ENCODE measurements around the genes PYY and UBTF.

- PRO-cap, 2 experiments: no peak in any of the 2 experiments
These were observed 15.1 kb downstream of the PPY start for GRCh38 chr17:43927128-43927711.

GRCh38 chr17:43953656-43954149 is at the start of gene PYY:
TSS of gene PYY (minus strand) at chr17:43953940.
- PRO-cap, 2 experiments: no peak in any of the 2 experiments

- PRO-cap, 2 experiments: no peak in any of the 2 experiments
These were observed 2.1 kb upstream of the NAGS start for GRCh38 chr17:44002193-44002889.

DNA sequence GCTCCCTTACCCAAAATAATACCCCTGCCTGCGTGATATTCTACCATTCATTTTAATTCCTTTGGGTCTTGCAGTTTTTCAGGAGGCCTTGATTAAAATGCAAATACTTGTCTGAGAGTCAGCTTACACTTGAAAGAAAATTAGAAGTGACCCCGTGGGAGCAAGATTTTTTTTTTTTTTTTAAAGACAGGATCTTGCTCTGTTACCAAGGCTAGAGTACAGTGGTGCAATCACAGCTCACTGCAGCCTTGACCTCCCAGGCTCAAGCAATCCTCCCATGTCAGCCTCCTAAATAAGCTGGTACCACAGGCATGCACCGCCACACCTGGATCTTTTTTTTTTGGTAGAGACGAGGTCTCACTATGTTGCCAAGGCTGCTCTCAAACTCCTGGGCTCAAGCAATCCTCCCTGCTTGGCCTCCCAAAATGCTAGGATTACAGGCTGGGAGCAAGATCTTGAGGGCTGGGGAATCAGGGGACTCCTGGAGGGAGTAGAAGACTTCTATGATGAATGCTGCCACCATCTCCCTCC is 4.6 kb downstream of the NAGS start:
- PRO-cap, 2 experiments: no peak in any of the 2 experiments

- PRO-cap, 2 experiments: no peak in any of the 2 experiments
These were observed 21.7 kb downstream of the G6PC3 start for GRCh38 chr17:44092222-44092564.

DNA sequence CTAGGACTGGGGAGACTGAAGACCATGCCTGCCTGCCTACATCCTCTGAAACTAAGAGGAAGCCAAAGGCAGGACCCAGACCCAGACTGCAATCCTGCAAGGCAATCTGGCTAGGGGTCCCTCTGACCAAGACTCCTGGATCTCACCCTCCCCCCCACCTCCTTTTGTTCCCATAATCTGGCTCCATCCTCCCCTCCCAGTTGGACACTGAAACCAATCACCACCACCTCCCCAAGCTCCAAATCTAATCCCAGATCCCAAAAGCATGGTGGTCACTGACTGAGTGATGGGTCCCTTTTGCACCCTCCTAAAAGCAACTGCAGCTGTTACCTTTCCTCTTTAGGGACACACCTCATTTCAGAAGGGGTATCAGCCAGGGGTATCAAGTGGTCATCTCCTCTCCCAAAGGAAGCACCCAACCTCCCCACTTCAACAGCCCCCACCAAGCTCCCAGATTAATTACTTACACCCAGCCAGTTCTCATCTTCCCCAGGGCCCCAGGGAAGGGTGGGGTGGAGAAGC is 1.2 kb downstream of the HDAC5 start:
- PRO-cap, 2 experiments: no peak in any of the 2 experiments

- PRO-cap, 2 experiments: no peak in any of the 2 experiments
These were observed 3.0 kb upstream of the HROB start for GRCh38 chr17:44138711-44139114.

DNA sequence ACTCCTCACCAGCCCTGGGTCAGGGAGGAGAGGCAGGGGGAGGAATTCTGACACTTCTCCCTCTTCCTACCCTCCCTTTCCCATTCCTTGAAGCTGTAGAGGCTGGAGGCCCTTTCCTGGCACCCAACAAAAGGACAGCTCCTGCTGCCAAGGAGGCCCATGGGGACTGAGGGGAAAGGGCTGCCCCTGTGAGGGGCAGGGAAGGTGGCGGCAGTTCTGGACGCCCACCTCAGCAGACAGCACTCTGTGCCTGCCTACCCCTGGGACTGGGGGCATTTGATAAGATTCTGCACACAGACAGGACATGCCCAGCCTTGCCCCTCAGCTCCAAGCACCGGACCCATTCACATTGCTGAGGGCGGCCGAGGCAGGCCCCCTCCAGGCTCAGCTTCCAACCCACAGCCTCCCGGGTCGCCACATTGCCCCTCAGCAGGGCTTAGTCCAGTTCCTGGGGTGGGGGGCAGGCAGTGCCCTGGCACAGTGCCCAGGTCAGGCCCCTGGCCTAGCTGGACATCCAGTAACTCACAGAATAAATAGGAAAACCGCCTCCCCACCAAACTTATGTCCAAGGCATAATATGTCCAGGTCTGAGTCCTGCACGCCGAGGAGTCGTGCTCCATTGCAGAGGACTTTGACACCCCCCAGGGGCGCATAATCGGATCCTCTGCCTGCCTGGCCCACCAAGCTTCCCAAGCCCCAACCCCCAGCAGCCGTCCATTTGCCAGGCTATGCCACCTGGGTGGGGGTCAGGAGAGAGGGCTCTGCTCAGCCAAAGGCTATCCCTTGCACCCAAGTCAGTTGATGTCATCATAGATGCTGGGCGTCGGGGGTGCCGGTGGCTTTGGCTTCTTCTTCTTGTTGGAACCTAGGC is 6.0 kb downstream of the ATXN7L3 start:
- PRO-cap, 2 experiments: no peak in any of the 2 experiments

DNA sequence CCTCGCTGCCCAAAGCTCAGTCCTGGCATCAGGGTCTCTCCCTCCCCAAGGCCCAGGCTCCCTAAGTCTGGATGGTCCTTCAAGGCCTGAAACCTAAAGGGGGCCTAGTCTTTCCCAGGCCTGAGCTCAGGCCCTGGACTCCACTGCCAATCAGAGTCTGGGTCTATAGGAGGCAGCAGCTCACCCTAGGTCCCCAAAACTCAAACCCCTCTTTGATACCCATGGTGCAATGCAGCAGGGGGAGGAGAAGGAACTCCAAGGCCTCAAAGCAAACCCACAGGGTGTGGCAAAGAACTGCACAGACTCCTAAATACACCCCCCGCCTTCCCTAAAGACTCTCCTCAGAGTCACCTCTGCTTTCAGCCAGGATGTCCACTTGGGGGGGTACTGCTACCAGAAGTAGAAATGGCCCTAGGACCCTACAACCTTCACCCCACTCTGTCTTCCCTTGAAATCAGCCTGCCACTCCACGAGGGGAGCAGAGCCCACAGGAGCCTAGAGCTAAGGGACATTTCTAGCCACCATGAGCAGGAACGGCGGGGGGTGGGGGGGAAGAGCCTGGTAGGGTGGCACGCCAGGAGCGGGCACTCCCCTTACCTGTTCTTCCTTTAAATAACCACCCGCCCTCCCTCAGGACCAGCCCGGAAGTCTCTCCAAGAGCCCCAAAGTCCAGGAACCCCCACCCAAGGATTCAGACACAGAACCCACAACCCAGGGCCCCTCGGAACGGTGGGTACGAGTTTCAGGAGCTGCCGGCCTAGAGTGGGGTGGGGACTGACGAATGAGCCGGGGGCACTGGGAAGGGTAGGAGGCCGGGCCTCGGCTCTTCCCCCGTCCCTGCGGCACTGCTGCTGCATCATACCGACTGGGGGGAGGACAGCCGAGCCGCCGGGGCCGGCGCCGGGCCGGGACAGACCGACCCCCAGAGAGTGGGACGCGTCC is 1.2 kb downstream of the ATXN7L3 start:
- PRO-cap, 2 experiments: peak in 1 of 2 experiments; most common plus-strand start position 344 of the sequence (in 1)

DNA sequence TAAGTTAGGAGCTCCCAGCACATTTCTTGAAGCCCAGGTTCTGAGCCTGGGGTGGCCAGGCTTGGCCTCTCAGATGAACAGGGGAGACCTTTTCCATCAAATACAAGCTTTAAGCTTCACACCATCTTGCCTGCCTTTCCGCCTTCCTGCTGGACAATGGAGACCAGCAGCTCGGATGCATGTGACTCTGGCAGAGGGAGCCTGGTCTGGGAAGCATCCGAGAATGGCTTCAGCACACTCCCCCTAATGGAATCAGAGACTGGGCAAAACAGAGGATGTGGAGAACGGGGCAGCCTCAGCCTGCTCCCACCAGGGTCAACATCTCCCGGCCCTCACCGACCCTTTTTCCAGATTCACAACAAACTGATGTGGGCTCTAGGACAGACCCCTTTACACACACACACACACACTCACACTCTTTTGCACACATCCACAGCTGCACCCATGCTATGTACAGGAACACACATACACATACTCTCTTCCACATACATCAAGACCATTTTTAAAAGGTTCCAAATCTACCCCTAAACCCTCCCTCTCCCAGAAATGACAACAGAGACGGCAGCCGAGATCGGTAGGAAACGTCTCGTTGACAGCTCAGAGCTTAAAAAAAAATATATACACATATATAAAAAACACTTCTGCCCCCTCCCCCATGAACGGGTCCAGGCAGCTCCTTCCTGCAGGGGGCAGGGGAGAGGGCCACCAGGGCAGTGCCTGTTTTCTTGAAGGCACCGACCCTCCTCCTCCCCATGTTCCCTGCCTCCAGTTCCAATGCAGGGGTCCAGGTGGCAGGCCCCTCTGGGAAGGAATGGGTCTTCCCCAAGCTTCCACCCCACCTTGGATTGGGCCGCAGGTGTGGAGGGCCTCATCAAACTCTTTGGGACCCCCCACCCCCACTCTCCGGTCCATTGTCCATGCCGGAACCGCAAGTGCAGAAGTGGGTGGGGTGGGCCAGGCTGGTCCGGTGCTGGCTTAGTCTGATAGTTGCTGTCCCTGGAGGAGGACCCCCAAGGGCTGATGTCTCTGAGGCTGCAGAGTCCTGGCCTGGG is 6.7 kb upstream of the ATXN7L3 start:
- PRO-cap, 2 experiments: no peak in any of the 2 experiments

- PRO-cap, 2 experiments: peak in 2 of 2 experiments; most common plus-strand start chr17:44219862 (in 2); most common minus-strand start chr17:44219498 (in 2)
These were observed at the start of gene UBTF for GRCh38 chr17:44219342-44220285. TSS of gene UBTF (minus strand) at chr17:44219675.

DNA sequence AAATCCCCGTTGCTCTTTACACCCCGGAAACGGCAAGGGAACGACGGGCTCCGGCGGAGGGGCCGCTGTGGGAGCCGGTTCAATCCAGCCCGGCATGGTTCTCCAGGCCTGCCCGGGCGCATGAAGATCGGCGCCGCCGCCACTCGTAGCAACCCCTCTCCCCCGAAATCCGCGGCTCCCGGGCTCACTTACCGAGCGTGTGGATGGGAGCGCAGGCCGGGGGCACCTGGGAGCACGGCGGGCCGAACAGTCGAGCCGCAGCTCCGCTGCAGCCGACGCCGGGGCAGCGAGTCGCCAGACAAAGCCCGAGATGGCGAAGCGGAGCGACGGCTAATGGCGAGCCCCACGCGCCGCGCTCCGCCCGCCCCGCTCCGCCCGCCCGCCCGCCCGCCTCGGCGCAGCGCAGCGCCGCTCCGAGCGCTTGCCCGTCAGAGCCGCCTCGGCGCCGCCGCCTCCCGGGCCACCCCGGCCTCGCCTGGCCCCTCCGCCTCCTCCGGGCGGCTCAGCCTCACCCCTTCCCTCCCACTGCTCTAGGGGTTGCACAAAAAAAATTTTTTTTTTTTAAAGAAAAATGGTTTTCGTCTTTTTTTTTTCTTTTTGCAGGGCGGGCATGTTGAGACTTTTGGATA is 1.2 kb upstream of the UBTF start:
- PRO-cap, 2 experiments: peak in 2 of 2 experiments; most common plus-strand start position 431 of the sequence (in 2); most common minus-strand start position 332 of the sequence (in 2)

DNA sequence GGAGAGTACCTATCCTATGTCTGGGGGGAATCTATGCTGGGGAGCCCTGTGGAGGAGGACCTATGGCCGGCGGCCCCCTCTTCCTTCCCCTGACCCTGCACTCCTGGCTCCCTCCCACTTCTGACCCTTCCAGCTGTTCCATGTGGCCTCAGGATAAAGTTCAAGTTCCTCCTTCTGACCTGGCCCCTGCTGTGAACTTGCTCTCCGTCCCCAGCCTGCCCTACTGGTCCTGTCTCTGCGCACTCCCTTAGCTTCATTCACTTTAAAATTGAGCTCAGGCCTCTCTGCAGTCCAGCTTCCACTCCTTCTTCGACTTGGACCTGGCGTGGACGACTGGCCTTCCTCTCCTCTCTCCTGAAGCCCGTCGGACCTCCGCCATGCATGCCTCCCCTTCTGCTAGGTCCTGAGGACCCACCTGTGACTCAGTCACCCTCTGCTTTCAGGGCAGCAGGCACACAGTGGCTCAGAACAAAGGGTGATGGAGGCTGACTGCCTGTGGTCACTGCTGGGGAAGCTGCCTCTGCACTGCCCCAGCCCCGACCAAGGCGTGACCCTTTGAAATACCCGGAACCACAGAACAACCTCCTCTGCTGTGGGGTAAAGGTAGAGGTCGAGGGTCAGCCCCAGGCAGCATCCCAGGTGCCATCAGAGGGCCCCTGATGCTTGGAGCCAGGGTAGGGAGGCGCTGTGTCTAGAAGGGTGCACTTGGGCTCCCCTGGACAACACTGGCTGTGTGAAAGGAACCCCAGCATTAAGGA is 12.3 kb upstream of the SLC4A1 start:
- PRO-cap, 2 experiments: no peak in any of the 2 experiments

GRCh38 chr17:44338570-44339093 is 6.5 kb upstream of the GRN start:
- PRO-cap, 2 experiments: no peak in any of the 2 experiments

DNA sequence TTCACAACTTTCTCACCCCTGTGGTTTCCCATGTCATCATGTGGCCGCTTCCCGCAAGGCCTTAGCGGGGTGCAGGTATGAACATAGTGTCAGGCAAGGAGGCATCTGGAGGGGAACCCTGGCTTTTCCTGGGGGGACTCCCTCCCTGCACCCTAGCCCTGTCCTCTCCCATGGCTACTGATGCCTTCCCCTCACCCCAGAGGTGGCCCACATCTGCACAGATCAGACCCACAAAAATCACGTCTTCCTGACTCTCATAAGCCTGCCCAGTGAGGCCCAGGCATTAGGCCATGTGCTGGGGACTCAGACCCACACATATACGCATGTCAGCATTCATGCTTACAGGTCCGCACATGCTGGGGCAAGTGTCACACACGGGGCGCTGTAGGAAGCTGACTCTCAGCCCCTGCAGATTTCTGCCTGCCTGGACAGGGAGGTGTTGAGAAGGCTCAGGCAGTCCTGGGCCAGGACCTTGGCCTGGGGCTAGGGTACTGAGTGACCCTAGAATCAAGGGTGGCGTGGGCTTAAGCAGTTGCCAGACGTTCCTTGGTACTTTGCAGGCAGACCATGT is 3.6 kb downstream of the GRN start:
- PRO-cap, 2 experiments: no peak in any of the 2 experiments

DNA sequence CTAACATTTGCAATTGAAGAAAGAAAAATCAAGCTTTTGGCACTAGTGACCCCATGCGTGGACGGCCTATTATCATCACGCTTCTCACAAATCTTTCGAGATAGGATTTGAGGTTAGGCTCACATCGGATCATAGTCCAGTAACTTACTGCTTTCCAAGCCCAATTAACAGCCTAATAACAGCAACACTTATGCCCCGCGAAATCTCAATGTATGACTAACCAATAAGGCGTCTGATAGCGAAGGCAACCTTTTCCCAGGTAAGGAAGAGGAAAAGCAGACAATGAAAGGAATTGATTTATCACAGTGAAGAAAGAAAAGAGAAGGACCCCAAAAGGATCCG is 674 bp downstream of the GPATCH8 start:
- PRO-cap, 2 experiments: no peak in any of the 2 experiments

DNA sequence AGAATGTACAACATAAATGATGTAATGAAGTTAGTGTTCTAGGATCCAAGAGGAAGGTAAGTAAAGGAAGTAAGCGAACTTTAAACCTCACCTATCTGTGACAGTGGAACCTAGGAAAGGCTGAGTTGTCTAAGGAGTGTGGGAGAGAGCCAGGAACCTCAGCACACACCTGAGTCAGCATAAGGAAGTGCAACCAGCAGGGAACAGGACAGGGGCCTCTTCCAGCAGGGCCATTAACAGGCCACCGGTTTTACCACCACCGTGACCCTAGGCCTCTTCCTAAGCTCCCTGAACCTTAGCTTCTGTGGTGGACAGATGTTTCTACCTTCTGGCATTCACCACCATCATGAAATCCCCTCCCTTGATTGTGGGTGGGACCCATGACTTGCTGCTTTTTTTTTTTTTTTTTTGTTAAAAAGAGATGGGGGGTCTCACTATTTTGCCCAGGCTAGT is 26.7 kb upstream of the GPATCH8 start:
- PRO-cap, 2 experiments: no peak in any of the 2 experiments

DNA sequence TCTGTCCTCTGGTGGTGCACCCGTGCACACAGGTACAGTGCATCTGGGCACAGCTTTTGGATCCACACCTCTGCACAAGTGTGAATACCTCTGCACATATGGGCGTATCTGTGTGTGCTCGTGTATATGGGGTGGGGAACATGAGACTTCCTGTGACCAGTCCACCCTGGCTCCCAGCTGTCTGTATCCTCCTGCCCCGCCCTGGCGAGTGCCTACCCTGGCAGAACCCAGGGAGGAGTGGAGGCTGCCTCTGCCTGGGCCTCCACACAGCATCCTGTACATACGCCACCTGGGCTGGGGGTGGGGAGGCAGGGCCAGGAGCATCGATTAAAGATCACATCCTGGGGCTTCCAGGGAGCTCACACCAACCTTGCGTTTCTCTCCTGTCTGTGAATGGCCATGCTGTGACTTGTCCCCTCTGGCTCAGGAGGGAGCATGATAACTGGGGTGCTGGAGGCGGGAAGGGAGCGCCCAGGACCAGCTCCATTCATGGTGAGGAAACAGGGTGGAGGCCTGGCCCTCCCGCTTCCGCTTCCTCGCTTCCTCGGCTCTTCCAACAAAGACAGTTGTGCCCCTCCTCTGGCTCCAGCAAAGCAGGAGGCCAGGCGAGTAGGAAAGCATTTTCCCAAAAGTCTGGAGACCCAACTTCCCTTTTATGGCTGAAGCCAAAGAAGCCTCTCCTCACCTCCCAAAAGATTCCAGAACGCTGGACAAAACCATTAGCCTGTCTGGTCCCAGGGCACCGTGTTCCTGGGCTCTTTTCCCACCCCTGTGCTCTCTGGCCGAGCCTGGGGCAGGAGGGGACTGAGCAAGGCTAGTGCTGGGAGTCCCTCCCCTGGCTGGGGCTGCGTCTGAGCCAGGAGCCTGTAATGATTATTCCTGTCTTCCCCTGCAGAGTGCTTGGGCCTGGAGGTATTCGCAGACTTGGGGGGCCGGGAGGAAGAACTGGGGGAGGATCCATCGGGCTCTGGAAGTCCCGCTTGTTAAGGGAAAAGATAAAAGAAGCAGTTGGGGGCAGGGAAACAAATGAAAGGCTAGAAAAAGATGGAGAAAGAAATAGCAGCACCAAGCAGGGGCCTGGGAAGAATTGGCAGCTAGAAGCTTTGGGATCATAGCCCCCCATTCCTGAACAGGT is 23.1 kb downstream of the ADAM11 start:
- PRO-cap, 2 experiments: peak in 2 of 2 experiments; most common plus-strand start position 588 of the sequence (in 2); most common minus-strand start position 437 of the sequence (in 2)

GRCh38 chr17:44900887-44901263 is 1.3 kb downstream of the CCDC103 start:
- PRO-cap, 2 experiments: no peak in any of the 2 experiments

GRCh38 chr17:44905366-44906010 is 6.0 kb downstream of the CCDC103 start:
- PRO-cap, 2 experiments: no peak in any of the 2 experiments

Measured in right ventricle myocardium (tissue), 1 donor.